Epidermal melanocyte (primary cell): ENCODE measurements around a stretch of chr14.

DNA sequence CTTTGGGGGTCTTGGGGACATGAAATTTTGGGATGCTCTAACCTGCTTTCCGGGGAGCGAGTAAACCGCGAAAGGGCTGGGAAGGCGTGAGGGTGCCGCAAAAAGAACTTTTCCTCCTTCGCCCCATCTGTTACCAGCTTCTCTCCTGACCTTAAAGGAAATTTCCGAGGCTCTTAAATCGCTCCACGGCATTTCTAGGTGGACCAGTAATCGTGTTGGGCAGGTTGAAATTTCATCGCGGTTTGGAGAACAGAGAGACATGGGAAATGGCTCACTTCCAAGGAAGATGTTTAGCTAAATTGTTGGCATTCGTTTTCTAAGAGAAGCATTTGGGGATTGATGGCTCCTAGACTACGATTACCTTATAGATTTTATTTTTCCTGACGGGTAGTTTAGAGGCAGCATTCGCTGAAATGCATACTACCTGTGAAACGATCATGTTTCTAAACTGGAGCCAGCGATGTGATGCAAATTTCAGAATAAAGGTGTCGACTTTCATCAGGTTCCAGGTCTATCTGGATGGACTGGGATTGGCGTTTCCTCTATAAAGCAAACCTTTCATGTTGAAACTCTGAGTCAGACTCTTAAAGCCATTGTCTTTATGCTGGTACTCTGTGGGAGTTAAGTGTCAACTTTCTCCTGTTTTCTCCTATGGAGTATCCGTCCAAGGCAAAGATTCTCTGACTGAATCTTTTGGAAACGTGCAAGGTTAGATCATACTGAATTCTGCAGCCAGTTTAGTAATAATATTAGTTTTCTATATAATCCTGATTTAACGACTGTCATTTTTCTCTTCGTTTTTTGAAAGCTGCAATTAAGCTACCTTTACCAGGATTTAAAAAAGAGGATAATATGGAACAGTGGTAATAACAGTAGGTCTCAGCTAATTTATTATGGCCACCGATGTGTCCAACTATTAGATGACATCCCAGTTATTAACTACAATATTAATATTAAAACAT is 1.6 kb downstream of the SIPA1L1 start:
- RRBS: no CpG with 5 or more reads among the region's 26 CpGs

- RRBS: no CpG with 5 or more reads among the region's 2 CpGs
These were observed 2.5 kb downstream of the SIPA1L1 start for GRCh38 chr14:71322594-71323408.

DNA sequence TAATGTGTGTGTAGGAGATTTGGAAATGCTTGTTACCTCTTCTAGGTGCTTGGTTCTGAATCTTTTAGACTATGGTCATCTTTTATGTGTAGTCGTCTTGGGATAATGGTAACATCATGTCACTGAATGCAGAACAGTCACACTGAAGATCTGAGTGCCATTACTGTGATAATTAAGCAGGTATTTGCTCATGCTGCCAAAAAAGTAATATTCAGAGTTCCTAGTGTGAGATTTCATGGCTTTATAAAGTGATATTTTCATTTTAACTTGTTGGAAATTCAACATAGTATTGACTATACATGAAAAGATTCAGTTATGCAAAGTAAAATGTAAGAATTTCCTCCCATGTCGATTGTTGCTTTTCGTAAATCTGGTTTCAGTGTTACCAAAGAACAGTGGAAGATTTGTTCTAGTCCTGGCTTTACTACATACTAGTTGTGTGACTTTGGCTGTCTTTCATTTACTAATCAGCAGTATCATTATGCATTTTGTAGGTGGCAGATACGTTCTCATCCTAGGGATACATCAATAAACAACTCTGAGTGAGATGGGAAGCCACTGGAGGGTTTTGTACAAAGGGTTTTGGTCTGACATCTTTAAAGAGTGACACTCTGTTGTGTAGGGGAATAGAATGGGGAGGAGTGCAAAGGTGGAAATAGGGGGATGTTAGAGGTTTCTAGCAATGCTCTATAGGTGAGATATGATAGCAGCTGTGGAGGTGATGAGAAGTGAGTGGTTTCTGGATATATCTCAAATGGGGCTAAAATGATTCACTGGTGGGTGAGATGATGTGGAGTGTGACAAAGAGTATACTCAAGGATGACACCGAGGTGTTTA is 13.1 kb downstream of the SIPA1L1 start:
- RRBS: no CpG with 5 or more reads among the region's 5 CpGs

DNA sequence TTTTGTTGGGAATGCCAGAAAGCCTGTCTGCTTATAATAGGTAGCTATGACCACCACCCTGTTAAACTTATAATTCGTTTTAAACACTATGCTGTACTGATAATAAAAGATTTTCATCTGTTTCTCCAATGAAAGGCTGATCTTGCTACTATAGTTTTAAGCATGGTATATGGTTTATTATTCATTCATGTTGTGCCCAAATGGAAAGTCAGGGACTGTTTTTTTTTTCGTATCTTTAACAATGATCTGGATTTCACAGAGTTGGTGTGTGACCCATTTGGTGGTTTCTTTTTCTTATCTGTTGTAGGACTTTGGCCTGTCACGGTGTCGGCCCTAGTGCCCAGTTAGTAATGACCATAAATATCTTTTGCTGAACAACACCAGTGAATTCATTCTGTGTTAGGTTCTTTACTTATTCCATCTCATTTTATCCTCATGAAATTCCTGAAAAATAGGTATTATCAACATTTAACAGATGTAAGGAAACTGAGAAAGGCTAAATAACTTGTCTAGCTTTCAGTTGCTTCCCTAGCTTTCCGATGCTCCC is 19.8 kb downstream of the SIPA1L1 start:
- RRBS: no CpG with 5 or more reads among the region's 5 CpGs

DNA sequence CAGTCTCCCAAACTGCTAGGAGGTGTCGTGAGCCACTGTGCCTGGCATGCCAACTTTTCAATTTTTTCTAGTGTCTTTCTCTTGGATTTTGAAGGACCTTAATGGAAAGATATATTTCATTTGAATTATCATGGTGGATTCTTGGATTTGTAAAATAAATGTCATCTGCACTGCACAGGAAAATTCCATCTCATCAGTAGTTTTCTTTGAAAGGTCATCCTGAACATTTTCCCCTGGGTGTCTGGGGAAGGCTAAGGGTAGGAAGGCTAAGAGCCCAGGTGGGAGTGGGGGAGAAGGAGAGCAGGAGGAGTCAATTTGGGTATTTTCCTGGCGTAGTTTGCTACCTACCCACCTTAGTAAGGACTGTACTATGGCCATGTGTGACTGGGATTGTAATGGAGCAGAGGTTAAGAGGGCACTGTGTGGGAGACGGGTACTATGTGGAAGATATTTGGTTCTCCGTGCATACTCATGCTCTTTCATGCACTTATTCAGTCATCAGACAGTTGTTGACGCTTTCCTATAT is 24.6 kb downstream of the SIPA1L1 start:
- RRBS: no CpG with 5 or more reads among the region's 5 CpGs

DNA sequence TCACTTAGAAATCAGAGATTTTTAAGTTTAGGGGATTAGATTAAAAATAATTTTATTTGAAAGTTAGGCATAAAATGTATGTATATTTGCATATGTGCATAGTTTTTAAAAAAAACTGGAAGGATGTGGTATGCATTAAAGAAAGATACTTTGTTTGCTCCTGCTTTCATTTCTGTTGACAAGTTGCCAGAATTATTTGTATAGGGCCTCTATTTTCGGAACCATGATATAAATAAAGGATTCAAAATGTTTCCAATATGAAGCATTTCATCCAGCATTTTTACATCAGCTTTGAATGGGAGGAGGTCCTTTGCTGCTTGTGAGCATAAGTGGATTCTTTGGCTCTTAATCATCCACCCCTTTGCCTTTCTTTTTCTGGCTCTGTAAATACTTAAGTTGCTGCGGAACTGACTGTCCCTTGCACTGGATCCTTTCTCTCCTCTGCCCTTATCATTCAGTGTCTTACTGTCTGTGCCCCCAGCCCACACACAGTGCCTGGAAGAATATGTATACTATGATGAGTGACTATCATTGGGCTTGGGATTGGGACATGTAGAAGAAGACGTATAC is 254.6 kb downstream of the SIPA1L1 start:
- RRBS: no CpG with 5 or more reads among the region's 3 CpGs

GRCh38 chr14:71597842-71598357 is 277.6 kb downstream of the SIPA1L1 start:
- RRBS: no CpG with 5 or more reads among the region's 3 CpGs

GRCh38 chr14:72617146-72618263 is 276.4 kb downstream of the DPF3 start:
- RRBS: no CpG with 5 or more reads among the region's 27 CpGs

- RRBS: no CpG with 5 or more reads among the region's 11 CpGs
These were observed 63.0 kb downstream of the DPF3 start for GRCh38 chr14:72830938-72831349.

DNA sequence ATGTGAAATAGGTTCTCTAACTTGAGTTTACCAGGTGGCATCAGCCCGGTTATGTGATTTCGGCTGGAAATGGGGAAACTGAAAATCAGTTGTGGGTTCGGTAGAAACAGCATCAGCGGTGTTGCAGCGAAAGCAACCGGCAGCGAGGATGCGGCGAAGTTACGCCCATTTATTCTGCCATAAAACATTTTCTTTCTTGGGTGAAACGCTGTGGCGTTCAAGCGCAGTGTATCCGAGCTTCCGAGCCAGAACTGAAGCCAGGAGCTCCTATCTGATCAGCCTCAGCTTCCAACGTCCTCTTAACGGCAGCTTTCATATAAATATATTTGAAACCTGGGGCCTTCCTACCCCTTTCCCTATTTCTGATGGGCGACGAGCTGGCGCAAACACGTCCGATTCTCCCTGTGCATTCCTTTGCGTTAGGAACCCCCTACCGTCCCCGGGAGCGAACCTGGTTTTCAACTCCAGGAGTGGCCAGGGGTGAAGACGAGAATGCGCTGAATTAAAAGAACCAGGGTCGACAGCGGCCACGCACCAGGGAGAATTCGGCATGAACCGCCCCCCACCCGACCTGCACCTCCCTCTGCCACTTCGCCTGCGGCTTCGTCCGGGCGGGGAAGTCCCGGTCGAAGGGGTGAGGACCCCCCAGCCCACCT is 1.6 kb downstream of the DPF3 start:
- RRBS: 6% methylated on average over 5 of the region's 41 CpGs

- RRBS: no CpG with 5 or more reads among the region's 1 CpG
These were observed 25.0 kb downstream of the RBM25 start for GRCh38 chr14:73083427-73083606.

- RRBS: no CpG with 5 or more reads among the region's 4 CpGs
These were observed 29.6 kb downstream of the RBM25 start for GRCh38 chr14:73087816-73088372.

DNA sequence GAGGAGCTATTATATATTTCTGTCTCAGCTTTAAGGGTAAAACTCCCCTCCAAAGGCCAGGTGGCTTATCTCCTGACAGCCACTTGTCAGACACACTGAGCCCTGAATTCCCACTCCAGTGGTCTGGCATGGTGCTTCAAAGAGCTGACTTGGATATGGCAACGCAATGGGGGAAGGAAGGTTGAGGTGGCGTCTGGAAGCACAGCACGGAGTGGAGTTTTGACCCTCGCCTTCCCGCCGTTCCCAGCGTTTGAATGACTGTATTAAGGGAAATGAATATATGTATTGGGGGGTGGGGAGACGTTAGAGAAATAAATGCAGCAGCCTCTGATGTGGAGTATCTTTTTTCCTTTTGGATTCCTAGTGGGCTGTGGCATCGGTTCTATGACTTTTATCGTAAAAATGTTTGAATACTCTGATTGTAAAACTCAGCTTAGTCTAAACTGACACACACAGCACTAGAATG is 4.7 kb upstream of the PAPLN start:
- RRBS: no CpG with 5 or more reads among the region's 10 CpGs

DNA sequence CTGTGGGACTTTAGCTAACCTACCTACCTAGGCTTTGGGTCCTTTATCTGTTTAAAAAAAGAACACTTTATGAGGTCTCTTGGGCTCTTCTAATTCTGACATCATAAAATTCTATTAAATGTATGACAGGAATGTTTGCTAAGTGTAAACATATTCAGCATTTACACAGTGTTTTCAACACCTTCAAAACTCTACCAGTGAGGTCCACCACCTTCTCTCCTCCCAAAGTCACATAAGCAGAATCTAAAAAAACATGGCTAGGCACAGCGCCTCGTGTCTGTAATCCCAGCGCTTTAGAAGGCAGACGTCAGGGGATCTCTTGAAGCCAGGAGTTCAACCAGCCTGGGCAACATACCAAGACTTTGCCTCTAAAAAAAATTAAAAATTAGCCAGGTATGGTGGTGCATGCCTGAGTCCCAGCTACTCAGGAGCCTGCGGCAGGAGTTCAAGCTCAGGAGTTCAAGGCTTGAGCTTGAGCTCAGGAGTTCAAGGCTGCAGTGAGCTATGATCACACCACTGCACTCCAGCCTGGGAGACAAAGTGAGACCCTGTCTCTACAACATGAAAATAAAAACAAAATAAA is 30.0 kb downstream of the NUMB start:
- RRBS: no CpG with 5 or more reads among the region's 5 CpGs

GRCh38 chr14:73458652-73458733 is 147 bp upstream of the NUMB start:
- RRBS: no CpG with 5 or more reads among the region's 9 CpGs

- RRBS: no CpG with 5 or more reads among the region's 21 CpGs
These were observed 1.0 kb downstream of the PNMA1 start for GRCh38 chr14:73713017-73713733.

DNA sequence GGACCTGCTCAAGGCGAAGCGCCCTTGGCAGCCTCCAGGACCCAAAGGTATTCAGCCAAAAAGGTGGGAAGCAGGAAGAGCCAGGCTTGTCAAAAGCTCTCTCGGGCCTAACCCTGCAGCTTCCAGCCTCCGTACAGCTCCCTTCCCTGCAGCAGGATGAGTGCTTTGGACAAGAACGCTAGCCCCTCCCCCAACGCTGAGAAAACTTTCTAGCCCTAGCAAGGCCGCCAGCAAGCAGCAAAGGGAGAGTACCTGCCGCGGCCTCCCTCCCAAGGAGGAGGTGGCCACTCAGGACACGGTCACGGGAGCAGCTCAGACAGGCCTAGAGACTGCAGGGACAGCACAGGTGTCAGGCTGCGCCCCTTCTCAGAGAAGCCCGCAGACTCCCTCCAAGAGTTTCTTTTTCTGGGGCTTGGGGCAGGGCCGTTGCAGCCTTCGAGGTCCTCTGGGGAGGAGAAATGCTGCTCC is 3.8 kb upstream of the PNMA1 start:
- RRBS: no CpG with 5 or more reads among the region's 15 CpGs

- RRBS: no CpG with 5 or more reads among the region's 8 CpGs
These were observed 22.2 kb downstream of the MIDEAS start for GRCh38 chr14:73737880-73738295.

DNA sequence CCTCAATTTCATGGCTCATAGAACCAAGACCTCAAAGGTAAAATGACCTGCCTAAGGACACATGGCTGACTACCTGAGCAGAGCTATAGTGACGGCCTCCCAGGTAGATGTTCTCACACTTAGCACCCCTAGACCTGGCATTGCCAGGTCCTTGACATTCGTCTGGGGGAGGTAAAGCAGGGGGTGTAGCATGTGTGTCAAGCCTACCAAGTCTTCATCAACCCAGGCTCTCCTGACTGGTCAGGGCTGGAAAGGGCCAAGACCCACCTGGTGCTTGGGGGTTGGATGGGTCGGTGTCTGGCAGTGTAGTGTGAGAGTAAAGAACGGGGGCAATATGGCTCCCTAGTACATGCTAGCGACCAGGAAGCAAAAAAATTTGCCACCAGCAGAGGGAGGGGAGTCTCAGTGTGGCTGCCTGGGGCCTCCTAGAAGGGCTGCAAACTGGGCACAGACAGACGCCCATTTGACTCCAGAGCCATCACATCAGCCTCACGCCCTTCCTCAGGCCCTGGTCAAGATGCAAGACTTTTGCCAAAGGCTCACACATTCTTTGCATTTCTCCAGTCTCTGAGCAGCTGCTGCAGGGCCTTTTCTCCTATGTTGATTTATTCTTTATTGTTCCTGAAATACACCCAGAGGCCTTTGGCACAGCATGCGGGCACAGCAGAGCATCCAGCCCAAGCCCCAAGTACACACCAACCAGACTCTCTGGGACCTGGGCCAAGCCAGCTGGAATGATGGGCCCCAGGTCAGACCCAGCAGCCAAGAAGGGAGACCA is 7.7 kb downstream of the MIDEAS start:
- RRBS: no CpG with 5 or more reads among the region's 8 CpGs

DNA sequence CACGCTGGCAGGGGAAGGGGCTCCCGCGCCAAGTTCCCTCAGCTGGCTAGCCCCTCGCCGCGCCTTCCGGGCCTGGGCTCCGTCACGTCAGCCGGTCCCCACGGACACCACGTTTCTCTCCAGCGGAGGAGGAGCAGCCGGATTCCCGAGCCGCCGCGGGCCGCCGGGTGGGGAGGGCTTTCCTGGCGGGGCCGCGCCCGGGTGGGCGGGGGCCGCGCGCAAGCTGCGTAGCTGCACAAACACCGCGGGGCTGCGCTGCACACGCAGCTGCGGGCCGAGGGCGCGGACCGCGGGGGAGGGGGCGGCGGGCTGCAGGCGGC is 904 bp downstream of the MIDEAS start:
- RRBS: 5% methylated on average over 5 of the region's 42 CpGs